Cerebellum (tissue), 5 donors: Measurements from ENCODE around the gene PRR15.

- PRO-cap, 3 experiments = no peak in any of the 3 experiments
- RAMPAGE, long total RNA = no peak
These were observed 115.2 kb downstream of the JAZF1 start for GRCh38 chr7:28065312-28065829.

- PRO-cap, 3 experiments = no peak in any of the 3 experiments
- RAMPAGE, long total RNA = no peak
These were observed 75.0 kb downstream of the JAZF1 start for GRCh38 chr7:28105537-28105981.

DNA sequence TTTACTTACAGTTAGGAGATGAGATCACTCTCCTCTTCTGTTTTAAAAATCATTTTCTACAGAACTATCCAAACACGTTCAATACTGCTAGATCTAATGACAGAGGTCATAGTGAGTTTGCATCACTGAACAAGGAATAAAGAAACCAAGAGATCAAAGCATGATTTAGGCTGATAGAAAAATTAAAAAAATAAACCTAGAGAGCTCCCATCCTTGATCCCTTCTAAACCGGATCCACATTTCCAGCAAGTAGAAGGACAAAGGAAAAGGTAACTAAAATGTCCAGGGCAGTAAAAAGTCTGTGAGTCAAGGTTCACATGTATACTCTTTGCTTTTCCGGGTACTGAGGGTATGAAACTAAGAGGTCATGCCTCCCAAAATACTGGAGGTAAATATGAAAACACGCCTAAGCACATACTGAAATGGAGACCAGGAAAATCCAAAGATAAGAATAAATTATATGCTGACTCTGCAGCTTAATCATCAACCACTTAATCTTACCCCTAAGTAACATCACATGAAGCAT is 35.6 kb downstream of the JAZF1 start:
- PRO-cap, 3 experiments = no peak in any of the 3 experiments
- RAMPAGE, long total RNA = no peak

DNA sequence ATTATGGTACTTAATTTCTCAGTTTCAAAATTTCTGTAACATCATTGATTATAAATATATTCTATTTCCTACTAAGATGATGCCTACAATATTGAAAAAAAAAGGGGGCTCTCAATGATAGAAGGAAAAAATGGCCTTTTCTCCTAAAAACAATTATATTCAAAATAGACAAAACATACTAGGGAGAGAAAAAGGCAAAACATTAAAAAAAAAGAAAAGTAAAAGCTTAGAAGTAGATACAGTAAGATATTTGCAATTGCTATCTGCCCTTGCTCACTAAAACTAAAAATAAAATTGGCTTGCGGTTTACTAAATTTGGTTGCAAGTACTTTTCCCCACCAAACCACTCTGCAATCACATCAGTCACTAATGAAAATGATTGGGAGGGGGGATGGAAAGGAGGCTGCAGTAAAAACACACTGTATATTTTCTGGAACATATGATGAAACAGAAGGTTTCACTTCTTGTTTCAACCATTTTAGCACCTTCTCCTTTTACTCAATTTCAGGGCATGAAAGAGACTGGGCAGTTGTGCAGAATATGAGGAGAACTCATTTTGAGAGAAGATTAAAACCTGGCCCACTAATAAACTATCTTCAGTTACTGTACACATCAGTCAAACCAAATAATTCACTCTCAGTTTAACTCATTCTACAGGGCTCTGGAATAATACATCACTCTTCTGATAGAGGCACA is 25.7 kb downstream of the JAZF1 start:
- PRO-cap, 3 experiments = no peak in any of the 3 experiments
- RAMPAGE, long total RNA = no peak

DNA sequence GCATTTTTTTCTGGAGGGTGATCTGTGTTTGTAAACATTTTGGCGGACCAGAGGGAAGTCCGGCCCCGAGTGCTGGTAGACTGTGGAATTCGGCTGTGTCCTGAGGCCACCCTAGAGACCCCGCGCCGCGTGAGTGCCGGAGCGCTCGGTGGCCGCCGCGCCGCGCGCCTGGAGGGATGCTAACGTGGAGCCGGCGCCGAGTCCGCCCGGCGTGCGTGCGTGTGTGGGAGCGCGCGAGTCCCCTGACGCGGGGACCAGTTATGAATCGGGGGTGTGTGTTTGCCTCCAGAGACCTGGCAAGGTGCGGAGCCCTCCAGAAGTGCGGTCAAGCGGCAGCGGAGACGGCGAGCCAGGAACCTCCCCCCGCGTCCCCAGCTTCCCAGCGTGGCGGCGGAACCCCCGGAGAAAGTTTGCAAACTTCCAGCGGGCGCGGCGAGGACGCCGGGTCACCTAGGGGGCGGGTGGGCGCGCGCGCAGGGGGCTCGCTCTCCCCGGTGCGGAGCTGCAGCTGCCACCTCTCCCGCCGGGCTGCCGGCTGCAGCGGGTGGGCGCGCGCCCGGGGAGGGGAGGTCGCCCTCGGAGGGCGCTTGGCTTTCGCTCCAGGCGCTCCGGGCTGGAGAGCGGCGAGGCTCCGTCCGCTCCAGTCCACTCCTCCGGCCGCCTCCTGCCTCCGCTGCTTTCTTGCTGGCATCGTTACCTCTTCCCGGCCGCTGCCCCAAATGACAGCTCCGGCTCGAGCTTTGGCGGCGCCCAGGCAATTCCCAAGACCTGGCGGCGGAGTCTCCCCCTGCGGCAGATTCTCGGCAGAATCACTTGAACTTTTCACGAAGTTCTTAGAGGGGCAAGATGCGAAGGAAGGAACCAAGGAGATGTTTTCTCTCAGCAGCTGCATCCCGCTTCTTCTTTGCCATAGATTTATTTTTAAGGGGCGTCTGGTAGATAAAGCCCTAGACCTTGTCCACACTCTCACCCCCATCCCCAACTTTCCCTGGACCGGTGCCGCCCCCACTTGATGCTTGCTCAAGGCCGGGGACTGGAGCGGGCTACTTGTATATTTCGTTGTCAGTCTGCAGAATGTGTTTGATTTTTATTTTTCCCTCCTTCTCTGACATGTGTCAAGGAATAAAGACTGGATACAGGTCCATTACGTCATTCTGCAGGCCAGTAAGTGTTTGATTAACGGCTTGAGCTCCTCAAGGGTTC is 2.3 kb upstream of the CREB5 start:
- PRO-cap, 3 experiments = peak in 2 of 3 experiments; most common minus-strand start position 666 of the sequence (in 2)
- RAMPAGE, long total RNA = no peak

- PRO-cap, 3 experiments = no peak in any of the 3 experiments
- RAMPAGE, long total RNA = no peak
These were observed 215.2 kb downstream of the CREB5 start for GRCh38 chr7:28627574-28627786.

GRCh38 chr7:28685118-28685504 is 272.8 kb downstream of the CREB5 start:
- PRO-cap, 3 experiments = no peak in any of the 3 experiments
- RAMPAGE, long total RNA = no peak

GRCh38 chr7:28685505-28686437 is 272.4 kb downstream of the TRIL start:
- PRO-cap, 3 experiments = peak in 2 of 3 experiments; most common plus-strand start chr7:28685992 (in 1); most common minus-strand start chr7:28685878 (in 1)
- RAMPAGE, long total RNA = no peak

- PRO-cap, 3 experiments = no peak in any of the 3 experiments
- RAMPAGE, long total RNA = no peak
These were observed 257.6 kb downstream of the TRIL start for GRCh38 chr7:28700444-28700941.

- PRO-cap, 3 experiments = no peak in any of the 3 experiments
- RAMPAGE, long total RNA = no peak
These were observed 153.9 kb downstream of the TRIL start for GRCh38 chr7:28804081-28804729.

- PRO-cap, 3 experiments = peak in 1 of 3 experiments; most common plus-strand start chr7:29198118 (in 1); most common minus-strand start chr7:29198076 (in 1)
- RAMPAGE, long total RNA = no peak
These were observed 3.1 kb downstream of the CHN2 start for GRCh38 chr7:29197379-29198391.

- PRO-cap, 3 experiments = peak in 1 of 3 experiments; most common plus-strand start chr7:29206359 (in 1)
- RAMPAGE, long total RNA = no peak
These were observed 11.6 kb downstream of the CHN2 start for GRCh38 chr7:29206144-29206598.

DNA sequence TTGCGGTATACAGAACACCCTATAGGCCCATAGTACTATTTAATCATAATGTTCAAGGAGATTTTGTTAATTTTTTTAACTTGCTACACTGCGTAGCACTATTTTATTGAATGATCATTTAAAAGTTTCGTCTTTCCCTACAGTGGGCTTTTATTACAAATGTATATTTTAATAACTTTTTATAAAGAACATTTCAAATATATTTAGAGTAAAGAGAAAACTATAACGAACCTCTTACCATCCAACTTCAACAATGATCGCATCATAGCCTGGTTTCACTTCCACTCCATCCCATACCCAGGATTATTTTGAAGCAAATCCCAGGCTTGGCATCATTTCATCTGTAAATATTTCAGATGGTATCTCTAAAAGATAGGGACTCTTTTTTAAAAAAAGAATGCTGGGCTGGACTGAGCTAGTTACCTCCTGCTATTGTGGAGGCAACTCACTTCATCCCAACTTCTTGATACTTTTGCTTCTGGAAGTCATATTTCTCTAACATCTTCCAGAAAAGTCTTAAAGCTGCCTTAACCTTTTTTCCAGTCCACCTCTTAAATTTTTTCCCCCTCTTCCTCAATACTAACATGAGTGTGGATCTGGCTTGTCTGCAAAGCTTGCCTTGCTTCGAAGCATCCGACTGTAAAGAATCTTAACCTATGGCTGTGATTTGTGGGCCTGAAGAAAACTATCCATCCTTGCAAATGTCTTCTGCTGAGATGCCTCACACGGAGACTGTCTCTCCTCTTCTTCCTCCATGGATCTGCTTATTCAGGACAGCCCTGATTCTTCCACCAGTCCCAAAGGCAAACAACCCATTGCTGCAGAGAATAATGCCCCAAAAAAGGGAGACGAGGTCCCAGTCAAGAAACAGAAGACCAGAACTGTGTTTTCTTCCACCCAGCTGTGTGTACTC is 17.4 kb downstream of the CHN2 start:
- PRO-cap, 3 experiments = no peak in any of the 3 experiments
- RAMPAGE, long total RNA = no peak

DNA sequence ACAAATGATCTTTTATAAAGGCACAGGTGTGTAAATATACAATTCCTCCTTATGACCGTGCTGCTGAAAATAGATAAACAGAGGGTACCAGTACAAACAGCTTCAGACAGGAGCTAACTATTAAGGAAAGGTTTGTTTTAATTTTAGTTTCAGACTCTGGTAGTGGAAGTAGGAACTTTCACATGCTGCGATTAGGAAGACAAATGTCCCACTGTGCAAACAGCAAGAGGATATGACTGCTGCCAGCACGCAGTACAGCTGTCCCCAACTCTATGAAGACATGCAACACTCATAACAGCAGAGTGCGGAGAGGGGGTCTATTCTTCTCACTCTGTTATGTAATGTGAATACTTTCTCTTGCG is 142.6 kb downstream of the CHN2 start:
- PRO-cap, 3 experiments = no peak in any of the 3 experiments
- RAMPAGE, long total RNA = no peak

- PRO-cap, 3 experiments = peak in 1 of 3 experiments; most common minus-strand start chr7:29563691 (in 1)
- RAMPAGE, long total RNA = no peak
These were observed at the start of gene PRR15 for GRCh38 chr7:29563534-29564459. Gene PRR15, plus strand, starts transcription at chr7:29563835.

DNA sequence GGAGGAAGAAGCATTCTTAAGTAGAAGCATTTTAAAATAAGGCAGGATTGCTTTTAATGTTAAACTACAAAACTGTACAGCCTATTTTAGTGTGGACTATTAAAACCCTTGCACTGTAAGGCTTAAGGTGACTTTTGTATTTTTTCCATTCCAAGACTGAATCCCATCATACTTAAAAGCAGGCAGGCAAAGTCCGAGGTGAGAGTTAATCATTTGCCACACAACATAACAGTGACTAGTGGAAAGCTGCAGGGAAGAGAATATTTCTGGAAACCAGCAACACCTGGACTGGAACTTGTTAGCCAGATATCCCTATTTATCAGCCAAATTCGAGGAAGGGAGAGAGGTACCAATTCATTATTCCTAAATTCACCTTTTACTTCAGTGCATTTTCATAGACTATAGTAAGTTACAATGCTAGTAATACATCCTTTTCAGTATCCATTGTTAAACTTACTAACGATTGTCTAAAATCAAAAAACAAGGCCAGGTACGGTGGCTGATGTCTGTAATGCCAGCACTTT is 3.6 kb downstream of the PRR15 start:
- PRO-cap, 3 experiments = no peak in any of the 3 experiments
- RAMPAGE, long total RNA = no peak

GRCh38 chr7:30079186-30080204 is 51.3 kb downstream of the PLEKHA8 start:
- PRO-cap, 3 experiments = no peak in any of the 3 experiments
- RAMPAGE, long total RNA = no peak

GRCh38 chr7:30137069-30137528 is 2.3 kb downstream of the MTURN start:
- PRO-cap, 3 experiments = no peak in any of the 3 experiments
- RAMPAGE, long total RNA = no peak

DNA sequence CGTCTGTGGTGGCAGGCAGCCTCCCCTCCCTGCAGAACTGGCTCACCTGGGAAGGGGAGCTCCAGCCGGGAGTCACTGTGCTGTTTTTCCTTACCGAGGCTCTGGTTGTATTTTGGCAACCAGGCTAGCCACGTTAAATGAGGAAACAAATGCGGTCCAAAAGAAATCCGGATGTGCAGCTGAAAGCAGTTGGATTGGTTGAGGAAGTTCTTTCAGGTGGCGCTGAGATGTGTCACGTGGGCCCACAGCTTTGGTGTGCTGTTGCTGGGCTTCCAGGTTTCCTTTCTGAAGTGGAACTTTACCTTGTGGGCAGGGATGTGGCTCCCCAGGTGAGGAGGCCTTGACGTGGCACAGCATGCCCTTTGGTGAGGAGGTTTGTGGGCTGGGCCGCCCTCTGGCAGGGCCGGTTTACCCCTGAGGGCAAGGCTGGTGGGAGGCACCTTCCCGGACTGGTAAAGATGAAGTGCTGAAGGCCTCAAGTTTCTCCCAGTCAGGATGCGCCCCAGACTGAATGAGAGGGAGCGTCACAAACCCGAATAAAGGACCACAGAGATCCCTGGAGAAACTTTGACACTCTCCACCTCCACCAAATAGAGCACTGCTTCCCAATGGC is 14.3 kb downstream of the MTURN start:
- PRO-cap, 3 experiments = no peak in any of the 3 experiments
- RAMPAGE, long total RNA = no peak

DNA sequence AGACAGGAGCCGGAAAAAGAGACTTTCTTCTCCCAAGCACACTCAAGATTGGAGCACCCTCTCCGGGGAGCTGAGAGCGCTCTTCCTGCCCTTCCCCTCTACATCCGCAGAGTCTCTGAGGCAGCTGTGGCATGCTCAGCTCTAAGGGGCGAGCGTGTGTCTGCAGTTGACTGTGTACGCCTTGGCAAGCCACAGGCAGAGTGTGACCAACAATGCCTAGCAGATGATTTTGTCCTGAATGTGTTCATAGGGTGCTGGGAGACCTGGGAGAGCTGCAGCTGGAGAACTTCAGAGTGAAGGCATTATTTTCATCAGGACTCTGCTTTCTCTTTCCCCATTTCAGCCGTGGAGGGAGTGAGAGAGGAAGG is 20.7 kb downstream of the MTURN start:
- PRO-cap, 3 experiments = no peak in any of the 3 experiments
- RAMPAGE, long total RNA = no peak